Mammary microvascular endothelial cell (primary cell): ENCODE measurements around the gene KIF16B.

GRCh38 chr20:10501276-10502057, 66.4 kb downstream of the SLX4IP start:
- RAMPAGE, long total RNA, result no peak

DNA sequence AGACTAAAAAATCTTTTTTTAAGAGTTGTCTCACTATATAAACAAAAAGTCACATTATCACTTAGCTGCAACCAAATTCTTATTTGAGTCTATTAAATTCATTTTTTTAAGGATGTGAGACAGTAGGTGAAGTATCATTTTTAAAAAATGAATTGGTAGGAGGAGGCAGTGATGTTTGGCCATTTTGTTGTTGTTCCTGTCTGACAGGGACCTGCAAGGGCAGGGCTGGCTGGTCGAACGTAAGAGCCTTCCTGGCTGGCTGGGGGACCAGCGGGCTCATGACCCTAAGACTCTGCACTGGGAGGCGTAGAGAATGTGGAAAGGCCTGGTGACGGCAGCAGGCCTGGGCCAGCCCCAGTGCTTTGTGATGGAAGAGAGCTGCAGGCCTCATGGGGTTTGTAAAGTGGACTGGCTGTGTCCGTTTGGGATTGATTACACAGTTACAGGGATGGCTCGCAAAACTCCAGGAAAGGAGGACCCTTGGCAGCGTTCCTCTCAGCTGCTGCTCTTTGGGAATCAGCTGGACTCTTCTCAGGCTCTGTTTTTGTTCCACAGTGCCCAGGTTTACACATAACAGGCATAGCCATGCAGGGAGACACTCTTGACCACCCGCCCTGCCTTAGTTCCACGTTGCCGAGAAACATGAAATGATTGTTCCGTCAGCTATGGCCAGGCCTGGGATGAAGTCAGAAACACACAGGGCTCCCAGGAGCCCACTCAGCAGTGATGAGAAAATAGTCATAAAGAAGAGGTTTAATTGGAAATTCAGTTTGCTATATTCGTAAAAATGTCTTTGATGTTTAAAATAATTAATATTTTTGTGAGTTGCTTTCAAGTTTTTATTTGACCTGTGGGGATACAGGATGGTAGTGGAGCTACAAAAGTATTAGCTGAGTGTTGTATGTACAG, 88.9 kb downstream of the SLX4IP start:
- RAMPAGE, long total RNA, result no peak

DNA sequence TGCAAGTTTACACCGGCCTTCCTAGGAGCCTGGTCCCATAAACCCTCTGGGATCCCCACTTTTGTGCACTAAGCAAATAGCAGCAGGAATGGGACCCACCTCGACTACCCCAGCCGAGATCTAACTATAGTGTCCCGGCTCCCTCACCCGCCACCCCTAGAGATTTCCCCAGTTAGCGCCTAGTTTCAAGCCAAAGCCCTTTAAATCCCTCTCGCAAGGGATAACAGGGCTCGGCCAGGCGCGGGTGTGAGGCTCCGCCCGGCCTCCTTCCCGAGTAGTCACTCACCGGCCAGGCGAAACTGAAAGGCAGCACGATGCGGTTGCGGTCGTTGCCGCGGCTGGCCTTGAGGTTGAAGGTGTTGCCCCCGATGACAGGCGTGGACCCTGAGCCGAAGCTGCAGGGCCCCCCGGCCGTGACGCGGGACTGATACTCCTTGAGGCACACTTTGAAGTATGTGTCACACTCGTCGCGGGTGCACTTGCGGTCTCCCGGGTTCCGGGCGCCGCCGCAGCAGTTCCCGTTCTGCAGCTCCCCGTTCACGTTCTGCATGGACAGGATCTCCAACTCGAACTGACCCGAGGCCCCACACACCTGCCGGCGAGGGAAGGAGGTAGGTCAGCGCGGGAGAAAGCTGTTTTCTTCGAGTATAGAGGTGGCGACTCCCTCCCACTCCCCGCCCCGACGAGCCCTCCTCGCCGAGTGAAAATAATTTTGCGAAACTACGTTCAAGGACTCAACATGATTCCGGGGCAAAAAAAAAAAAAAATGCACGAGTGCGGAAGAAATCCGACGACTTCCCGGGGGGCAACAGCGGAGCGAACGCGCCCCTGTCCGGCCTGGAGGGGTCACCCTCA, 1.2 kb downstream of the JAG1 start:
- RAMPAGE, long total RNA, result no peak

DNA sequence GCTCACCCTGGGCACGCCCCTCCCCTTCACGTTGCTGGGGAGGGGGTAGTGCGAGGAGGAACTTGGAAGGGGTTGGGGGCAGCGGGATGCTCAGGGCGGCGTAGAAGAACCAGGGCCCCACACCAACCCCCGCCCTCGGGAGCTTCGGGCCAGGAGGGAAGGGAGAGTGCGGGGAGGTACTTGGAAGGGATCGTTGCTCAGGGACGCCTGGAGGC, 192 bp upstream of the JAG1 start:
- RAMPAGE, long total RNA, result no peak

DNA sequence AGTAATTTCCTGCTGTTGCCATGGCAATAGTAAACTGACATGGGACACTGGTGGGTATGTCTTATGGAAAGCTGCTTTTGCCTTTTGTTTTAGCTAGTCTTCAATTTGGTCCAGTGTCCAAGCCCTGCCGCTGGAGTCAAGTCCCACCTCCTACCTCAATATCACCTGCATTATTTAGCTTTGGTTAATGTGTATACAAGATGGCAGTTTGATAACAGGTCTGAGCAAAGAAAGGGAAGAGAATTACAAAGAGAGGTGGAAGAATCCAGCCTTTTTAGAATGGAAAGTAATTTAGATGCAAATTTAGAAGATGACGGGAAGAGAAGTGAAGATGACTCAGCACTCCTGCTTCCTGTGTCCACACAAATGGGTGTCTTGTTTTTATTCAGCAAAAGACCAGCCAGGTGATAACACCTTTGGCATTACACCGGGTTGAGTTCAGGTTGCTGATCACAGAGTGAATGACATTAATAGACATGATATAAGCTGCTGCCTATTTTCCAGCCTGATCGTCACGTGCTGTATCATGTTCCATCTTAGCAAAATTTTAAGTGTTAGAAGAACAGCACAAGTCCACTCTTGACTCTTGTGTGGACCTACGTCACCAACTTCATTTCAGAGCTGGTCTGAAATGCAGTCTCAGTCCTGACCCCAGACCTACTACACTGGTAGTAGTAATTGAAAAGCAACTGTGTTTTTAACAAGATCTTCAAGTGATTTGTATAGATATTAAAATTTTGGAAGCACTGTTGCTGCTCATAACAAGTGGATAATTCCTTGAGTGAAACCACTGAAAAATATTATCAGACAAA, 110.5 kb upstream of the JAG1 start:
- RAMPAGE, long total RNA, result no peak

- RAMPAGE, long total RNA, result no peak
These were observed 183.6 kb upstream of the JAG1 start for GRCh38 chr20:10857295-10857804.

DNA sequence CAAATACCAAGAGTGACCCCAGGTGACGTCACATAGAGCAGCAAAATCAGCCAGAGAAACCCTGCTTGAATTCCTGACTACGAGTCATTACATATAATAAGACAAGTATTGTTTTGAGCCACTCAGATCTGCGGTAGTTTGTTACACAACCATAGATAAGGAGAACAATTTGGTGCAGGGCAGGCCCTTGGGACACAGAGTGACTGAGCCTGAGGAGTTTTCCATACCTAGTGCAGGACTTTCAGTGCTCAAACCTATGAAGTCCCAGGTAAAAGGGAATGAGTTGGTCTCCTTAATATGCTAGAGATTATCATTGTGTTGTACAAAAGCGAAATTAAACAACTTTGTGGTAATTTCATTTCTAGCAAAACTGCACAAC, 556.1 kb upstream of the JAG1 start:
- RAMPAGE, long total RNA, result no peak

- RAMPAGE, long total RNA, result no peak
These were observed 162.3 kb upstream of the BTBD3 start for GRCh38 chr20:11755297-11755788.

DNA sequence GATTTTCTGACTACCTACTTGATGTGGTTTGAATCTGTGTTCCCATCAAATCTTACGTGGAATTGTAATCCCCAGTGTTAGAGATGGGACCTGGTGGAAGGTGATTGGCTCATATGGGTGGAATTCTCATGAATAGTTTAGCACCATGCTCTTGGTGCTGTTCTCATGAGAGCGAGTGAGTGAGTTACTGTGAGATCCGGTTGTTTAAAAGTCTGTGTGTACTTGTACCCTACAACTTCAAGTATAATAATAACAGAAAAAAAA, 111.3 kb upstream of the BTBD3 start:
- RAMPAGE, long total RNA, result no peak

DNA sequence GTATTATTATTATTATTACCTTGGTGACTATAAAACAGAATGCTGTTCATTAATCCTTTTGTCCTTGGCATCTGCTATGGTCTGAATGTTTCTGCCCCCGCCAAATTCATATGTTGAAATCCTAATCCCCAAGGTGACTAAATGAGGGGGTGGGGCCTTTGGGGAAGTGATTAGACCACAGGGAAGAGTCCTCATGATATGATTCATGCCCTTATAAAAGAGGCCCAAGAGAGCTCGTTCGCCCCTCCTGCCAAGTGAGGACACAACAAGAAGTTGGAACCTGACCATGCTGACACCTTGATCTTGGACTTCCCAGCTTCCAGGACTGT, 67.4 kb upstream of the BTBD3 start:
- RAMPAGE, long total RNA, result no peak

DNA sequence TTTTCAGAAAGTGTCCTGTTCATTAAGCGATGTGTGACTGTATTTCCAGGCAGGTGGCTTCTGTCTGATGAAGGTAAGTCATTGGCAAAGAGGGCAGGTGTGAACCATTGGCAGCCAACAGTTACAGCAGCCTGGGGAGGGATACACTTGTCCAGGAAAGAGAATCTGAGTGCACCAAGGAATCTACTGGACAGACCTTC, 130.5 kb downstream of the BTBD3 start:
- RAMPAGE, long total RNA, result no peak

- RAMPAGE, long total RNA, result no peak
These were observed 3.0 kb downstream of the FLRT3 start for GRCh38 chr20:14334316-14334960.

DNA sequence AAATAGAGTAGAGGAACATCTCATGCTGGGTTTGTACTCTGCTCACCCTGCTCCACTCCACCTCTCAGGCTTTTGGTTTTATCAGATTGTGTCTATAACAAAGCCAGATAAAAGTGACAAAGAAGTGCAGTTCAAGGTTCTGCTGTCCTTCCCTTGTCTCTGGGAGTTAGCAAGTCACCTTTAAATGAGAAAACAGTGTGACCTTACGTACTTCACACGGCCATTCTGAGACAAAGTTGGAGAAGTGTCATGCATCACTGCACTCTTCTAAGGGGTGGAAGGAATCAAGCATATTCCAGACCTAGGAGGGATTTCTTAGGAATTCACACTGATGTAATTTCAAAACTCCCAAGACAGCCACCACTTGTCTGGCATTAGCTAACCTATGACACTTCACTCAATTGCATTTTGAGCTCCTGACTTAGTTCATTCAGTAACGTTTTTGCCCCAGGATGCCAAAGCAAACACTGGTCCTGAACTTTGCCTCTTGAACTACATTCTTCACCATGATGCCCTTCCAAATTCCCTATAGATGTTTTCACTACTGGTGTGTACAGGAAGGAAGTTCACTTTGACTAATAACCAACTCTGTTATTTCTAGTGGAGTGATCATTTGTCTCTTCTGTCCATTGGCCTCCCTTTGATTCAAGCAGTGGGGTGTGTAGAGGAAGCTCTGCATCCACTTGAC, 647.5 kb upstream of the FLRT3 start:
- RAMPAGE, long total RNA, result no peak

- RAMPAGE, long total RNA, result no peak
These were observed 971.7 kb upstream of the FLRT3 start for GRCh38 chr20:15309059-15309466.

GRCh38 chr20:16283785-16284546, 289.3 kb downstream of the KIF16B start:
- RAMPAGE, long total RNA, result no peak

- RAMPAGE, long total RNA, result no peak
These were observed 110.1 kb downstream of the KIF16B start for GRCh38 chr20:16463029-16463635.

DNA sequence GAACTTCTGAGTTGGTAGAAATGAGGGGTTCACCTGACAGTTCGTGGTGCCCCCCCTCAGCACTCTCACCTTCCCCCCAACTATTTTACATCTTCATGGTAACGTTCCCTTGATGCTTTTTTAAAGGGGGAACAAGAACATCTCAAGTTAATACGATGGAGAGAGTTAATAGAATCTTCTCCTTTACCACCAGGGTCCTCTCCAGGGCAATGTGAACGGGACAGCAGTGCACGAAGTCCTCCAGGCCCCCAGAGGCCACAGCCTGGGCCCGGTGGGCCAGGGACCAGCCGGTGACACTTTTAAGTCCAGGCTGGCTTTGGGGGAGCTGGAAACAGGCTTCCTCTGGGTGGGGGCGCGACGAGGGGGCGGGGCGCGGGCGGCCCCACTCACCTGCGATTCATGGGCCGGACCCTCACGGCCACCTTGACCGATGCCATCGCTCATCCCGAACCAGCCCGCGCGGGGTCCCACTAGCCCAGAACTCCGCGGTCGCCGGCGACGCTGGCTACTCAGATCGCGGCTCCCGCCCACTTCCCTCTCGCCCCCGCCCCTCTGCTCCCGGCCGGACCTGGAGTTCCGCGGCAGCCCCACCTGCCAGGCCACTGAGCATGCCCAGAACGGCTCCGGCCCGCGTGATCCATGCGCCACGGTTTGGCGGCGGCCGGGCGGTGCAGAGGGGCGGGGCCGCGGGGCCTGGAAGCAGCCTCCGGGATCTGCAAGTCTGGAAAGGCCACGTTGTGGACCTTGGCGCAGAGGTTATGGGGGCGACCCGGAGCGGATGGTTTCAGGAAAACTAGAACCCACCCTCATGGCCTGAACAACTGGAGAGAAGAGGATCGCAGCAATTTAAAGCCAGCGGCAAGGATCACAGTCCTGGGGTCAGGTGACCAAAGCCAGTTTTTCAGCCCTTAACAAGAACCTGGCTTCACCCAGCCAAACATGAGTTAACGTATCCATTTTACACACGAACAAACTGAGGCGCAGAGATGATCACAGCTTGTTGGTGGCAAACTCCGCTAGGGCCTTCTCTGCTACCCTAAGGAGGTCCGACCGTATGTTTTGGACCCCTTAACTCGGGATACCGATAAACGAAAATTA, at the start of gene KIF16B:
Gene KIF16B, minus strand, starts transcription at position 610 of the 1,098 bp plus-strand sequence.
- RAMPAGE, long total RNA, result start-site peak on the minus strand centred at position 518 of the sequence, 82 bp wide, 326 and 65 reads in 2 replicates

DNA sequence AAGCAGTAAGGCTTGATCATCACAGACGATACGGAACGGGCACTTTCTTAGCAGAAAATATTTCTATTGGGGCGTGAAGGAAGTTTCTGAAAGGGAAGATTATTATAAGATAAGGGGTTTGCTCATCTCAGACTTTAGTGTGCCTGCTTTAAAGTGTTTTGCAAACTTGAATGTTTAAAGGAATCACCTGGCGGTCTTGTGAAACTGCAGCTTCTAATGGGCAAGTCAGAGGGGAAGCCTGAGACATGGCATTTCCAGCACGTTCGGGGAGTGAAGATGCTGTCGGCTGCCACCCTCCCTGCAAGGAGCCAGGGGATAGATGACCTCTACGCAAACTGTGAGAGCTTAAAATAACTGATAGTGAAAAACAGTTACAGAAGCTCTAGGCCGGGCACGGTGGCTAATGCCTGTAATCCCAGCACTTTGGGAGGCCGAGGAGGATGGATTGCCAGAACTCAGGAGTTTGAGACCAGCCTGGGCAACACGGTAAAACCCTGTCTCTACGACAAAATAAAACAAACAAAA, 2.2 kb upstream of the KIF16B start:
- RAMPAGE, long total RNA, result no peak

DNA sequence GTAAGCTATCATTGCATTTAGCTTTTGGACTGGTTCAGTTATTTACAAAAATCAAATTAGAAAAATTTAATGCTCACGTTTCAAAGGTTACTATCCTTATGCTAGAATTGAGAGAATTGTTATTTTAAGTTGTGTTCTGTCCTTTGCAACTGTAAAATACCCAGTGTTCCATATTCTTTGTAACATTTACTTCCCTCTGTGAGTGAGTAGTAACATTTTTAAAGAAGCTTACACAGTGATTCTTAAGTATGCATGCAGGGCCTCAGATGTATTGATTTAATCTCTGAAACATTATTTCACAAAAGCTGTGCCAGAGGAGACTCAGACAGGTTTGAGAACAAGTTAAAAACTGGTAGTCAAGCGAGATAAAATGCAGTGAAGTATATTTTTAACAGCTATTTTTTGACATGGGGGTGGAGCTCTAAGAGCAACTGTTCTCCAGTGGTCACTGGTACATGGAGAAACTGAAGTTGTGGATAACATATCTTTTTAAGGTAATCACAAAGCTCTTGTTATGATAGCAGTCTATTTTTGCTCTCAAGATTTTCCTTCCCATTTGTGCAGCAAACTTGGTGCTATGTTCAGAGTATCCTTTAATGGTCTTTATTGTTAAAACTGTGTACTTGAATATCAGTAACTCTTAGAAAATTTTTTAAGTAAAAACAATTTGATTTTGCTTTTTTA, 20.3 kb downstream of the DSTN start:
- RAMPAGE, long total RNA, result no peak

DNA sequence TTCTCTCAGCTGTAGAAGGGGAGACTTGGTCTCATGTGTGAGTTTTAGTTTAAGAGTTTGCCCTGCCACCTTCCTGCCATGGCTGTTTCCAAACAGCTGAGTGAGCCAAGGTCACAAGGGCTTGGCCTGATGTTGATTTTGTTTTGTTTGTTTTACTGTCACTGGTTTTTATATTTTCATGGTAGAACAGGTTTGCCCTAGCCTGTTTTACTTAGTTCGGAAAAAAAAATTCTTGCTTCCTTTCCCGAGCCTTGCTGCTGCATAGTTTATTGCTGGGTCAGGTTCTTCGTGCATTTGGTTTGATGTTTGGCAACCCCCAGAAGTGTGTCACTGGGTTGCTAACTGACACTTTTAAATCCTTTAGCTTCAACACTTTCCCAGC, 35.4 kb downstream of the DSTN start:
- RAMPAGE, long total RNA, result no peak